Fibroblast of villous mesenchyme (primary cell): ENCODE results near the genes MEN1, CDC42BPG, TIGD3 and SLC25A45.

DNA sequence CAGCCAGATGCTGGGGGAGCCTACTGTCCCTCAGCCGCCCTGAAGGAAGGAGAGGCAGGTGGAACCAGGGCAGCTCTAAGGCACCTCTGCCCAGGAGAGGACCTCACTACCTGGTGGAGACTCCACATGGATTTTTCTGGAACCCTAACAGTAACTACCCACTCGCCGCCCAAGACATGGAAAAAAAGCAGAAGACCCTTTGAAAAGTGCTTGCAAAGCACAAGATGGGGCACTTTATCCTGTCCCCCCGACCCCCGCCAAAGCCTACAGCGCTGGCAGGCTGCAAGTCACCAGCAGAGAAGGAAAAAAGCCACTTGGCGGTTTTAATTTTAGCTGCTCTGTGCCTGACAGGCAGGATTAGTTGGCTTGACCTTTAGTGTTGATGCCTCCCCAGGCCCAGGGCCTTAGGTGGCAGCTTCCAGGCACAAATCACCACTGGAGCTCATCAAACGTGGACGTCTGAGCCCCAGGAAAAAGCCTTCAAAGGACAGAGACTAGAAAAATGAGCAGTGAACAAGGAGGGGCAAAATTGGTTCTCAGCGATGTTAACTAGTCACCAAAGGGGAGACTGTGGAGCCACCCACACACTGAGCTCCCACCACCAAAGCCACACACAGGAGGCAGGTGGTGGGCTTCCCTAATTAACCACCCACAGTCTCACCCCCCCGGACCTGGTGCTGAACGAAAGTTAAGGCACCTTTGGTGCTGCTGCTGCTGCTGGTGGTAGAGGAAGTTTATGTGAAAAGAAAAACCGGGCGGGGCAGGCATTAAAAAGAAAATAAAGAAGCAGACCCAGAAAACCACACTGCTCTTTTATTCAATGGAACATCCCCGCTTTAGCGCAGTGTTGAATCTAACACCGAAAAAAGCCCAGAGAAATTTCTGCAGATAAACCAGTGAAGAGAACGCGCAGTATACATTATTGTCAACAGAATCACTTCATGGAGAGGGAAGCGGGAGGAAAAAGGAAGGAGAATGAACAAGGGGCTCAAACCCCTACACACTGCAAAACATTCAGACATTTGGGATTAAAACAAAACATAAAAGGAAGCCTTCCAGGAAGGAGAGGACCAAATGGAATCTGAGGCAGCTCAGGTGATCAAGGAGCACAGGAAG is 4.4 kb upstream of the PYGM start:
- CAGE, long polyA plus RNA: no peak

- CAGE, long polyA plus RNA: no peak
Measured at GRCh38 chr11:64774881-64775021, 3.6 kb downstream of the SF1 start.

GRCh38 chr11:64810271-64811325 is at the start of gene MEN1:
MEN1 (minus strand) TSS chr11:64810551.
- CAGE, long polyA plus RNA: start-site peak on the minus strand at chr11:64810525-64810544, 17 and 32 reads in 2 replicates

DNA sequence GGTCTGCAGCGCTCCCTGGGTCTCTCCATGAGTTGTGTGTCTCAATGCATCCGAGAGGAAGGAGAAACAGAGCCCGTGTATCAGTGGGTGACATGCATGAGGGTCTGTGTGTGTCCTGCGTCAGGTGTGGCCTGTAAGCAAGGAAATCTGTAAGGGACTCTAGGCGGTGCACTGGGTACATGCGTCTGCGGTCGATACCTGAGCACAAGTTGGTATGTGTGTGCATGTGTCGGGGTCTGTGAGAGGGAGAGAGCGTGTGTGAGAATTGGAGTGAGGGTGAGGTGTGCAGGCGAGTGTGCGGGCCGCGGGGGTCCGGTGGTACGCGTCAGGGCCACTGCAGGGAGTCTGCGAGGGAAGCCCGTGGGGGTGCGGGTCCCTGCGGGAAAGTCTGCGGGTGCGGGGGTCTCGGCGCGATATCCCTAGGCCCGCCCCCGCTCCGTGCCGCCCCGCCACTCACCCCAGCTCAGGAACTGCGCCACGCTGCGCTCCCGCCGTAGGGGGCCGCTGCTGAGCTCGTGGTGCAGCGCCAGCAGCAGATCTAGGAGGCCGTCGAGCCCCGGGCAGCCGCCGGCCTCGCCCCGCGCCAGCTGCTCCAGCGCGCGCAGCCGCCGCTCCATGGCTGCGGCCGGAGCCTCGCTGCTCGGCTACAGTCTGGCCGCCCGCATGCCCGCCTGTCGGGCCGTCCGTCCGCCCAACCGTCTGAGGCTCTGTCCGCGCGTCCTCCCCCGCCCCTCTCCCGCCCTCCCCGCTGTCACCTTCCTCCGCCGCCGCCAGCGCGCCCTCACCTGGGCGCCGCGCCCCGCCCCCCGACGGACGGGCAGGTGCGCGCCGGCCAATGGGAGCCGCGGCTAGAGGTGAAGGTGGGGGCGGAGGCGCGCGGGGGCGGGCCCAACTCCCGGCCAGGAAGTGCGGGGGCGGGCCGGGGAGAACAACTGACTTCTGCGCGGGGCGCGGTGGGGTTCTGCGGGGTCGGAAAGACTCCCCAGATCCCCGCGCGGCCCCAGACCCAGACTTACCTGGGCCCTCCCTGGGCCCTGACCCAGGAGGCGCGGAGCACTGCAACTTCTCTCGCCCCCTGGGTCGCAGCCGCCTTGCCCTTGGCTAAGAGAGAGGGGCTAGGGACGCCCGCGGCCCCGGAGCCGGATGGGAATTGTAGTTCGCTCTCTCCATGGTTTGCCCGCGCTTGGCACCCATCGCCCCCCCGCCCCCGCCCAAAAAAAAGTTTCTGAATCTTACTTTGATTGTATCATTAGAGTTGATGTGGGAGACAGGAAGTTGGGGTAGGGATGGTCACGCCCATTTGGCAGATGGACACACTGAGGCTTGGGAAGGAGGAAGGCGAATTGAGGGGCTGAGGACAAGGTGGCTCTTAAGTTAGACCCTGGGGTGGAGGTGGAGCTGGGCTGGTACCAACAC is at the start of gene CDC42BPG:
Gene CDC42BPG (minus strand): TSS at position 701 of the 1,416 bp plus-strand sequence.
- CAGE, long polyA plus RNA: no peak

DNA sequence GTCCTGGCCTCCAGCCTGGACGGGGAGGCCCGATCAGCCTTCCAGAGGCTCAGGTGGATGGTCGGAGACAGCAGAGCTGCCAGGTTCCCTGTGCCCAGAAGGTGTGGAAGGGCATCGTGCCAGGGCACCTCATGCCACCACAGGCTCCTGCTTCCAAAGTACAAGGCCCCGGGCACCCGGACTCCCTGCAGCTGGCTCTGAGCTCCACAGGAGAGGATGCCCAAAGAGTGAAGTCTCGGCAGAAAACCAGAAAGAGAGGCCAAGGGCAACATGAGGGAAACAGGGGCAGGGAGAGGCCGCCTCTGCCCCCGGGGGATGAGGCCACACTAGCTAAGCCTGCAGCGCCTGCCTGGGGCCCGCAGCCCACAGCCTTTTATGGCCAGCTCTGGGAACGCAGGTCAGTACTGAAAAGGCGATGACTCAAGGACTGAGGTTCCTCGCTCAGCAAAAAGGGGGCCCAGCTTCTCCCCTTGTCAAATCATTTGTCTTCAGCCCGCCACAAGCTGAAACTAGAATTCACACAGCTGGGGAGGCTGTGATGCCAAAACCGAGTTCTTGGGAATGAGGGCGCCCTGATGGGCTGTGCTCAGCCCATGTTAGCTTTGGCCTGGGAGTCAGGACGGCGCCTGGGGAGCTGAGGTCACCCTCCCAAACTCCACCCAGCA is 14.1 kb downstream of the EHD1 start:
- CAGE, long polyA plus RNA: no peak

- CAGE, long polyA plus RNA: no peak
Measured at GRCh38 chr11:64869871-64870367, 8.5 kb downstream of the EHD1 start.

- CAGE, long polyA plus RNA: no peak
Measured at GRCh38 chr11:64876512-64877370, 1.7 kb downstream of the EHD1 start.

- CAGE, long polyA plus RNA: no peak
Measured at GRCh38 chr11:64893739-64894709, 15.6 kb upstream of the EHD1 start.

DNA sequence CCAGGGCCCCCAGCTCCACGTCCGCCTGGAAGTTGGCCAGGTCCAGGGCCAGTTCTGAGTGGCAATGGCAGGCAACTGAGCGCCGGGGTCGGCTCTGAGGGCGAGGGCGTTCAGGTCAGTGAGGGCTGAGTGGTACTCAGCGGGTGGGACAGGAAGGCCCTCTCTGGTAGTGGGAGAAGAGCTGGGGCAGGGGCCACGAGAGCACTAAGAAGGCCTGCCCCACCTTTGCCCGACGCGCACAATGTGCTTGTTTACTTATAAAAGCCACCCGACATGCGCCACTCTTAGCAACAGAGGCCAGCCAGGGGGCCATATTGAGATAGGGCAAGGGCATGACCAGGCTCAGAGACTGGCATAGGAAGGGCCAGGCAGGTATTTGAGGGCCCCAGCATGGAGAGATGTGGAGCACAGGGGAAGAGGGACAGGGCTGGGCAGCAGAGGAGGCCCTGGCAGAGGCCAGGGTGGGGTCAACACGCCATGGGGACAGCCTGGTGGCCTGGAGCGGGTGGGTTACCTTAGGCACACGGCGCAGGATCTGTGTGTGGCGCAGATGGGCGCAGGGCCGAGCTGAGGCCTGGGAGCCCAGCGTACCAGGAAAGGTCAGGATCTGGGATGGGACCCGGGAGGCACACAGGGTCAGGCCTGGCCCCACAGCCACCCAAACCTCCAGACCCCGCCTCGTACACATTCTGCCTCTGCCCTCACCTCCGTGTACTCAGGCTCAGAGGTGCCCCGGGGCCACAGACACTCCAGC is 6.7 kb downstream of the ATG2A start:
- CAGE, long polyA plus RNA: no peak

GRCh38 chr11:64971320-64971680 is 608 bp downstream of the MAJIN start:
- CAGE, long polyA plus RNA: no peak

- CAGE, long polyA plus RNA: no peak
Measured at GRCh38 chr11:64988304-64989213, 8.2 kb downstream of the BATF2 start.

DNA sequence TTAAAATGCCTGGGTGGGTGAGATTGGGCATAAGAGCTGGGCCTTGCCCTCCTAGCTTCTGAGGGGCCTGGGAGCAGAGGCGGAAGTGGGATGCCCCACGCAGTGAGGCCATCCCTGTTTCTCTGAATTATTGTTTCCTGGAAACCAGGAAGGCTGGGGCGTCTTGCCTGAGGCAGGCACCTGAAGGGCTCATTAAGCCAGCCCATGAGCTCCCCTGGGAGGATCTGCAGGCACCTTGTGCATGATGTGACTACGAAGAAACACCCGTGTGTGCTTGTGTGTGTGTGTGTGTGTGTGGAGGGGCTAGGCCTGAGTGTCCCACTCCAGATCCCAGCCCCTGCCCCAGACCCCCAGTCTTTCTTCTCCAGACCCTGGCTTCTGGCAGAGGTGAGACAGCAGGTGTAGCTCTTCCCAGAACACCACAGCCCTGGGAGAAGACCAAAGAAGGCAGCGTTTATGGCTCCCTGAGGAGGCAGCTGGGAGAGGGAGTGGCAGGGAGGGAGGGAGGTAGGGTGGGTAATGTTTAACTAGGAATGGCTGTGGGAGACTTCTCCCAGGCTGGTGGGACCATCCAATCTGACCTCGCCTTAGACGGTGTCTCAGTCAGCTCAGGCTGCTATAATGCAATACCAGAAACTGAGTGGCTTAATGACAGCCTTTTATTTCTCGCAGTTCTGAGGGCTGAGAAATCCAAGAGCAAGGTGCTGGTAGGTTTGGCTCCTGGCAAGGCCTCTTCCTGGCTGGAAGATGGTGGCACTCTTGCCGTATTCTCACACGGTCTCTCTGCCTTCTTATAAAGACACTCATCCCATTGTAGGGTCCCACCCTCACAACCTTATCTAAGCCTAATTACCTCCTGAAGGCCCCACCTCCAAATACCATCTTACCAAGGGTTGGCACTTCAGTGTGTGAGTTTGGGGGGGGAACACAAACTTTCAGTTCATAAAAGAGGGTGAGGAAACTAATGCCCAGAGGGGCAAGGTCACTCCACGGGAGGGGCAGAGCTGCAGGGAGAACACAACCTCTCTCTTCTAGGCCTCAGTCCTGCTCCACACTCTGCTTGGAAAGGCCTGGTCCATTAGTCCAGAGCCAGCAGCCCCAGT is 2.3 kb upstream of the BATF2 start:
- CAGE, long polyA plus RNA: no peak

DNA sequence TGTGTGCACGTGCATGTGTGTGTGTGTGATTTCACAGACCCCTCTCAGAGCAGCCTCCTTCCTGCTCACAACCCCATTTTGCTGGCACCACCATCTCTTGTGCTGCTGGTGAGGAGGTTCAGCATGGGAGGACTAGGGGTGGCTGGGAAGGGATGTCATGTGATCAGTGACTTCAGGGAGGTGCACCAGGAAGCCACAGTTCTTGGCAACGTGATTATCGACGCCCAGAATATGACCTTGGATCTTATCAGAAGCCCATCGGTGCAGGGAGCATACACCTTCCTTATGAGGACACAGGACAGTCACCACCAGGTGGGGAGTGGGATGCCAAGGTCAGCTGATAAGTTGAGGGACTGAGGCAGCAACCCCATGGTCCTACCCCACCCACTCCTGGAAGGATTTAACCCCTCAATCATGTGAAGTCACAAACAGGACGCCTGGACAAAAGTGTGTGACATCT is 1.8 kb upstream of the NAALADL1 start:
- CAGE, long polyA plus RNA: no peak

- CAGE, long polyA plus RNA: no peak
Measured at GRCh38 chr11:65114702-65115649, 2.5 kb downstream of the ZNHIT2 start.

DNA sequence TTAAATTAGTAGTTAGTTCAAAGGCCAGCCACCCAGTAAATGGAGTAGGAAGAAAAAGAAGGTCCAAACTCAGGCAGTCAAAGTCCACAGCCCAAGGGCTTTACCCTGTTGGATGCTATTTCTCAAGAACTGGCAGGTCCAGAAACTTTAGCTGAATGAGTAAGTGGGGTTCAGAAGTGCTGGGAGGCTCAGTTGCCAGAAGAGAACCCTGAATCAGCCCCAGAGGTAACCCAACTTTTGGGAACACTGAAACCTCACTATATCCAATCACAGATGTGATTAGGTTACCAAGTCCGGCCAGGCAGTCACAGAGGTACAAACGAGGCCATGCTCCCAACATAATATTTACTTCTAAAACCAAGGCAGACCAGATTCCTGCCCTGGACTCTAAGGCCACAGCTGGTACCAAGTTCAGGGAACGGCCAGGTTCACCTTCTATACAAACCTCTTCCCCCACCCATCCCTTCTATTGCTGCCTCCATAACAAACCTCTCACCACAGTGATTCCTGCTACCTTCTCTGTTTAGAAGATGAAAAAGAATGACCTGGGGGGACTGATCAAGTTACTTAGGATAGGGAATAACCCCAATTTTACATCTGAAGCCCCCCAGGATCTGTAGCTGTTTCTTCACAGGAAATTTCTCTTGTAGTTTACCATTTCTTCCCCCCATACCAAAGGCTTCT is 1.9 kb downstream of the FAU start:
- CAGE, long polyA plus RNA: no peak

DNA sequence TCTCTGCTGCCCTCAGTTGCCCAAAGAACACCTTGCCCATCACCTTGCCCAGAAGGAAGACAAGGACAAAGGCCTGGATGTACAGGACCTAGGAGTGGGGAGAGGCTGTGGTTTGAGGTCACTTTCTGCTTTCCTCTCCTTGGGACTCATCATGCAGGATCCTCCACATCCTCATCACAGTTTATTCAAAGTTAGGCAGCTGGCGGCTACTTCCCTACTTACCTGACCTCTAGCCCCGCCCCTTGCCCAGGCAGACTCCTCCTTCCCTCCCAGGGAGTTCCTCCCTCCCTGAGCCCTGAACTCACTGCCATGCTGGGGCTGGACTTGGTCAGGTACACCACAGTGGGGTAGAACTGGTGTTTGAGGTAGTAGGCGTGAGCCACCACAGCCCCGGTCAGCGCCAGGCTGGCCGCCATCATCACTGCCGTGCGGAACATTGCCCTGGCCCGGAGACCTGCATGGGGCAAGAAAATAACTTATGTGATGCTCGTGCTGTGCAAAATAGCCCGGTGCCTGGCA is 1.1 kb downstream of the SYVN1 start:
- CAGE, long polyA plus RNA: no peak

DNA sequence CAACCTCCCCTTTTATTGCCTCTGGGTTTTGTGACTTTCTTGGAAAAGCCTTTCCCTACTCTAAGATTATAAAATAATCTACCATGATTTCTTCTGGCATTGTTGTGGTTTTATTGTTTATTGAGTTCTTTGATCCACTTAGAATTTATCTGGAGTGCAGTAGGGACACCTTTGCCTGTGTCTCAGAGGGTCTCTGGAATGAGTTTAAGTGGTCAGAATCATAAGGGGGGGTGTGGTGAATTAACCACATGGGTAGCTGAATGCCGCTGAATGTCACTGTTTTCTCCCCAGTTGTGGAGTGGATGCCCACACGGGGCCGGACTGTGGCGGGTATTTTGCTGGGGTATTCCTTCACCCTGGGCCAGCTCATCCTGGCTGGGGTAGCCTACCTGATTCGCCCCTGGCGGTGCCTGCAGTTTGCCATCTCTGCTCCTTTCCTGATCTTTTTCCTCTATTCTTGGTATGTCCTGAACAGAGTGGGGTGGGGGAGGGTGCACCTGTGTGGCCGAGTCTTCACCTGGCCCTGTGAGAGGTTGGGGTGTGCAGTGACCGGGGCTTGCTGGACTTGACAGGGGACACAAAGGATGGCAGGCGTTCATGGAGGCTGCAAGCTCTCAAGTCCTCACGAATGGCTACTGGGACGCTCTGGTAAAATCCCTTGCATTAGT is 39.1 kb downstream of the CAPN1 start:
- CAGE, long polyA plus RNA: no peak

DNA sequence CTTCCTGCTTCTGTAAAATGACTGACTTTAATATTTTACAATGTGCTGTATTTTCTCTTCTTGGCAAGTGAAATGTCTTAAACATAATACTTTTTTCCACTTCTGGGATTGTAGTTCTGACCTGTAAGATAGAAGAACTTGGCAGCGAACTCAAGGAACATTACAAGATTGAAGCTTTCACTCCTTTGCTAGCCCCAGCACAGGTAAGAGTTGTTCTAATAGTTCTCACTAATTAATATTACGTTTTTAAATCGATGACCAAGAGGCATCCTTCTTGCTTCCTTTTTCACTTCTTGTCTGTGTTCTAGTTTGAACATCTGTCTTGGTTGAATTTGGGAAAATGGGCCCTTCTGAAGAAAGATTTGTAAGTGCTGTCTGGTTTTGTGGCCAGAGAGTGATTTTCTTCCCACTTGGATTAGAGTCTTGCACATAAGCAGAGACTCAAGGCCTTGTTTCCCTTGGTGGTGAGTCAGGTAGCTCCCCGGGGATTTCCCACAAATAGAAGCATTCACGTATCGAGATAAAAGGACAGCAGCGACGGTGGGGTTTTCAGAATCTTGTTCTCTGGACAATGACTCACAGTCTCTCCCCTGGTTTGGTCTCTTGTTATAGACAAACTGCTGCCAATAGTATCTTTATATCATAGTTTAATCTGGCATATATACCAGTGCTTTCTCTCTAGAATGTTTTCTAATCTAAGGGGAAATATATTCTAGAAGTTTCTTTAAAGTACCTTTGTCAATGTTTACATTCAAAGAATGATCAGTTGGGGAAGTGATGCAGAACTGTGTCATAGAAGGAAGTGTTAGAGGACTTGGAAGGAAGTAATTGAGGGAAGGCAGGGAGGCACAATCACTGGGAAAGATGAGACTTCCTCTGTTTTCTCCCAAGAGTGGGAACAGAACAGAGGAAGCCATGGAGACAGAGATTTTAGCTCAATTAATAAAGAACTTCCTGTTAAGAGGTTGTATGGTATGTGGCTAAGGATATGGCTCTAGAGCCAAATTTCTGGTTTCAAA is 18.0 kb downstream of the POLA2 start:
- CAGE, long polyA plus RNA: no peak

GRCh38 chr11:65354307-65354931 is at the start of gene TIGD3:
TIGD3 (plus strand) TSS chr11:65354751.
- CAGE, long polyA plus RNA: no peak

GRCh38 chr11:65382052-65382893 is at the start of gene SLC25A45:
SLC25A45 (minus strand) TSS chr11:65382646.
- CAGE, long polyA plus RNA: no peak